Spinal cord (tissue), 3 donors: ENCODE data around the gene KDM1B.

DNA sequence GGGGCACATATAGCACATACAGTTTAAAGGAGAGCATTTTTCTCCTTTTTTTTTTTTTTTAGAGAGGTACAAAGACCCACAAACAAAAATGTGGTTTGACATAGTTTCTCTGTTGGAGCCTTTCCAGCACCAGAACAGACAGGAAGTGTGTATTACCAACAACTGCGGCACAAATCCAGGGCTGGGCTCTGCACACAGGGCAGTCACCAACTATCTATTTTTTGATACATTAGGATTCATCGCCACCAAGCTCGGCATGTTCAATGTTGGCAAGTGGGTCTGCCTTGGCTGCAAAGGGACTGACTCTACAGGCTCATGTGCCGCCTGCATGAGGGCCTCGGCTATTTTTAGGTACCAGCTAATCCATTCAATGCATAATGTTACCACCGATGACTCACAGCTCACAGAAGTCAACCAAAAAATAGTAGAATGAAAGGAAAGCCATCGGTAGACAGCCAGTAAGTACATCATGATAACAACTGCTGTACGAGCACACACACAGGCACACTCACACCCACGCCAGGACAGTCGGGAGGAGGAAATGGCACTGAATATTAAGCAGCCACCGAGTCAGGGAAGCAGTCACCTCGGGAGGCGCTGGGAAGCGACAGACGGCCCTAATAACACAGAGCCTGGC is 81.5 kb downstream of the GMPR start:
- PRO-cap: no peak
- RAMPAGE, long total RNA: no peak

GRCh38 chr6:16337075-16338076 is 99.0 kb downstream of the GMPR start:
- PRO-cap: no peak
- RAMPAGE, long total RNA: no peak

DNA sequence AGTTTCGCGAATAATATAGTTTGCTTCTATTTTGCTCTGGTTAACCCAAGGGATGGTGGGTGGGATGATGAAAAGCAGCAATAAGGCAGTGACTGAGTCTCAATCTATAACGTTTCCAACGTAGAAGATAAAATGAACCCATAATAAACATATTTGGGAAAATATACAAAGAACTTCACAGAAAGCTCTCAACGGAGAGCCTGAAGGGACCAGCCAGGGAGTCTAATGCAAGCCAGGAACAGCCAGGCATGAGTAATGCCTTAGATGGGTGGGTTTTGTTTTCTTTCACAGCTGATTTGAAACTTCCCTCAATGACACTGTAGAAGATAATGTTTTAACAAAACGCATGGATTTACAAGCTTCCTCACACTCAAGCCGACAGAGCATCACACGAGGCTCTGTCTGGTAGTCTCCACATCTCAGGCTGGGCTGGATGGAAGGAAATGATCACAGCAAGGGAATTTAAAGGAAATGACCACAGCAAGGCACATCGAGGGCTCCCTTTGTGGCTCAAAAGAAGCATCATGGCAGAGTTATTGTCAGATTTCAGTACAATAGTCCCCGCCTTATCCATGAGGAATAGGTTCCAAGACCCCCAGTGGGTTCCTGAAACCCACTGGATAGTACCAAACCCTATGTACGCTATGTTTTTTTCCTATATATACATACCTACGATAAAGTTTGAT is 113.9 kb downstream of the GMPR start:
- PRO-cap: no peak
- RAMPAGE, long total RNA: no peak

- PRO-cap: no peak
- RAMPAGE, long total RNA: no peak
These were observed 117.7 kb downstream of the GMPR start for GRCh38 chr6:16355983-16356527.

DNA sequence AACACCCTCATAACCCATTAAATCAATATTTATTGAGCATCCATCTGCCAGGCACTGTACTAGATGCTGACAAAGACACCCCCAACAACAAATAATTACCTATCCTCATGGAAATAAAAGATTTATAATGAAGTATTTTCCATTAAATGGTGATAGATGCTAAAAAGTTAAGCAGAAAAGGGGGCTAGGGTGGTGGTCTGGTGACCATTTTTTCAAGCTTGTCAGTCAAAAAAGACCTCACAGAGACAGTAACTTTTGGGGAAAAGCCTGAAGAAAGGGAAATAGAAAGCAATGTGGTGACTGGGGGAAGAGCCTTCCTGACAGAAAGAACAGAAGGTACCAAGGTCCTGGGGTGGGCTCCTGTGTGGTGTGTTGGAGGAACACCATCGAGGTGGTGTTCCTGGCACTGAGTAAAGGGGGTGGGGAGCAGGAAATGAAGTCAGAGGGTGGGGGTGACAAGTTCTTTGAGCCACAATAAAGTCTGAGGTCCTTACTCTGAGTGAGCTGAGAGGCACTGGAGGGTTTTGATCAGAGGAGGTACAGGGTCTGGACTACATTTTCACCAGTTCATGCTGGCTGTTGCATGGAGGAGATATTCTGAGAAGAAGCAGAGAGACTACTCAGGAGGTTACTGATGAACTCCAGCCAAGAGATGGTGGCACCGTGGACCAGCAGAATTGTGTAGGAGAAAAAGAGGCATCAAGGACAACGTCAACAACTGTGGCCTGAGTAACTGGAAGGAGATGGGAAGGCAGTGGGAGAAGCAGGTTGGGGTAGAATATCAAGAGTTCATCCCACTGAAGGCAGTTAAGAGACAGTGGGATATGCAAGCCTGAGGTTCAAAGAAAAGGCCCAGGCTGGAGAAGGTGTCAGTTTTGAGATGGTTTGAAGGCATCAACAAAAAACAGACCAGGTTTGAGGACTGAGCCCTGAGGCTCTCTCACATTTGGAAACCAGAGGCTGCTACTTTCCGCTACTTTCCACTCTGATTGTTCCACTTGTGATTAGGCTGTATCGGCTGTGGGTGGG is 198.2 kb downstream of the GMPR start:
- PRO-cap: no peak
- RAMPAGE, long total RNA: no peak

DNA sequence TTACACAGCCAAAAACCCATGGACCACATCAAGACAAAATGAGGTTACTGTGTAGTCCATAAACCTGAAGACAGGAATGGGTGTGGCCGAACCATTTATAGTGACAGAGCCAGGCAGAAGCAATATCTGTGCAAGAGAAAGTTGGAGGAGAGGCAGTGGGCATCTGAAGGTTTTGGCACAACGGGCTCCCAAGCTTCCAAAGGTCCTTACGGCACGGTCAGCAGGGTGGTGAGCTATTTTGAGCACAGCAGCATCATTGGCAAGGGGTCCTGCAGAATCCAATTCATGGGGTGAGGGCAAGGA is 202.4 kb downstream of the GMPR start:
- PRO-cap: no peak
- RAMPAGE, long total RNA: no peak

GRCh38 chr6:16487692-16488644 is 249.6 kb downstream of the GMPR start:
- PRO-cap: no peak
- RAMPAGE, long total RNA: no peak

DNA sequence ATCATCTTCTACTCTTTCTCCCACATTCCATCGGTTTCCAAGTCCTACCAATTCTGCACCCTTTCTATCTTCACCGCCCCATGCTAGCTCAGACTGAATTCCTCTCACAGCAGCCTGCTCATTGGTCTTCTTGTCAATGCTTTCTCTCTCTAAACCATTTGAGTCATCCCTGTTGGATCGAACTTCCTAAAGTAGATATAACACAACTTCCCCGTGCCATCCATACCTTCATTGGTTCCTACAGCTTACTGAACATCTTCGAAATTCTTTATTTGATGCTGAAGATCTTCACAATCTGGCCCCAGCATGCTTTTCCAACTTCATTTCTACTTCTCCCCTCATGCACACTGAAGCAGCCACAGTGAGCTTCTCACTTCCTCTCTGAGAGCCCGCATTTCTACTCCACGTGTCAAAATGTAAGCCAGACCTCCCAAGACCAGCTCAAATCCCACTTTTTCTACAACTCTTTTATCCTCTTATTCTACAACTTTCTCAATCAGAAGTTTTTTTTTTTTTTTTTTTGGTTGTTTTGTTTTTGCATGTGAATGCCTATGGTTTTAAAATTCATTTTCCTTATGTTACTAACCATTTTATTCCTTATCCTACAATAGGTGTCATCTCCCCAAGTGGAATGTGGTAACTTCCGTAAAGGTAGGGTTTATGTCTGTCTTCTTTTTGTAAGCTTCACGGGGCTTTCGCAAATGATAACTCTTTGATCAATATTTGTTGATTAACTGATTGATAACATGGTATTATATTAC is 254.7 kb downstream of the GMPR start:
- PRO-cap: no peak
- RAMPAGE, long total RNA: no peak

DNA sequence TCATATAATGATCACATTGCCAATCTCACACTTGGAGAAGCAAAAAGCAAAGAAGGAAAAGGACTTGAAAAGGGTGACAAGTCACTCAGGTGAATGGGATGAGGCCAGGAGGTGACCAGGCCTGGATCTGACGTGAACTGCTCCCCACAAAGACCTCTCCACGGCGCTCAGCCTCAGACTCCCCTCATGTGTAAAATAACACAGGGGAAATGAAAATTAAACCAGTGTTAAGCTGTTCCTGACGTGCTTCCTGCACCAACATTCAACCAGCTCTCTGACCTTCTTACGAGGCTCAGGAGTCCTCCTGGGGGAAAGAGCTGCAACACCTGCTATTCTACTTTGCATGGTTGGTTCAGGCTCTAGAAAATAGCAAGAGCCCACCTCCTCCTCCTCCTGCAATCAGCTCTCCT is 256.7 kb downstream of the ATXN1 start:
- PRO-cap: no peak
- RAMPAGE, long total RNA: no peak

DNA sequence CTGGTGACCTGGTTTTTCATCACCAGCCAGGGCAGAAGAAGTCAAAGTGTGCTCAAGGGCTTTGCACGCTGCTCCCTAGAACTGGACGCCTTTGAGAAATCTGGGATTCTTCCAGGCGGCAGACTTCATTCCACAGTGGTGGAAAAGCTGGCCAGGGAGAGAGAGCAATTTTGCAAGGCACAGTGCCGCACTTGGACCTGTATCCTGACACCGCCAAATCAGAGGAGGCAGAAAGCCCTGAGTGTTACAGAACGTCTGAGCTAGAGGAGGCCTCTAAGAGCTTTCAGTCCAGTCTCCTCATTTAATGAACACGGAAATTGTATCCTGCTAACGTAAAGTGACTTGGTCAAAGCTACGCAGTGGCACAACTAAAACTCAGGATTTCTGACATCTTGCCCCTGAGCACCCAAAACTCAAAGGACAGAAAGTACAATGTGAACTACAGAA is 219.7 kb downstream of the ATXN1 start:
- PRO-cap: no peak
- RAMPAGE, long total RNA: no peak

GRCh38 chr6:17281794-17282851 is 962 bp downstream of the RBM24 start:
- PRO-cap: no peak
- RAMPAGE, long total RNA: no peak

GRCh38 chr6:17405362-17405755 is 12.0 kb downstream of the CAP2 start:
- PRO-cap: no peak
- RAMPAGE, long total RNA: no peak

GRCh38 chr6:17601297-17601382 is 1.0 kb downstream of the FAM8A1 start:
- PRO-cap: no peak
- RAMPAGE, long total RNA: no peak

GRCh38 chr6:17628604-17629636 is 28.8 kb downstream of the FAM8A1 start:
- PRO-cap: no peak
- RAMPAGE, long total RNA: no peak

GRCh38 chr6:17674619-17676026 is 31.6 kb downstream of the NUP153 start:
- PRO-cap: no peak
- RAMPAGE, long total RNA: no peak

- PRO-cap: no peak
- RAMPAGE, long total RNA: no peak
These were observed 130.1 kb upstream of the NUP153 start for GRCh38 chr6:17836741-17837303.

DNA sequence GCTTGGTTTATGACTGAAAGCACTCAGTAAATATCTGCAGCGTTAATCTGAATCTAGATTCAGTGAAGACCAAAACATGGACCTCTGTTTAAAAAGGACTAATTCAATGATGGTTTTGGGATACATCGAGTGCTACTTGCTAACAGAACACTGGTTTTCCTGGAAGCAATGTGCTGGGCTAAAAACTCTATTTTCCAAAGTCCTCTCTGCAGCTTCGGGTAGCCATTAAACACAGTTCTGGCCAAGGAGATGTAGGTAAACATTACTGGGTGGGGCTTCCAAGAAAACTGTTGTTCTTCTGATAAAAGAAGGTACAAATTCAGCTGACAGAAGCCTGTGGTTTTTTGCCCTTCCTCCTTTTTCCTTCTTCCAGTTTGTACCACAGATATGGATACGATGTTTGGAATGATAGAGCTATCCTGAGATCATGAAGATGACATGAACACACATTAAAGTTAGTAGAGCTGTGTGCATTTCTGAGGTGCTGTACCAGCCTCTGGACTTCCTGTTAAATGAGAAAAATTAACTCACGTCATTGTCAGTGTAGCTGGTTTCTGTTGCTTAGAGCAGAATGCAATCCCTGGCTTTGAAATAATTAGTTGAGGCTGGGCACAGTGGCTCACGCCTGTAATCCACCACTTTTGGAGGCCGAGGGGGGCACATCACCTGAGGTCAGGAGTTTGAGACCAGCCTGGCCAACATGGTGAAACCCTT is 136.6 kb upstream of the NUP153 start:
- PRO-cap: no peak
- RAMPAGE, long total RNA: no peak

- PRO-cap: unidirectional peak, plus-strand start at chr6:18155422
- RAMPAGE, long total RNA: no peak
These were observed at the start of gene KDM1B for GRCh38 chr6:18155232-18155762. KDM1B (plus strand) TSS chr6:18155422.

DNA sequence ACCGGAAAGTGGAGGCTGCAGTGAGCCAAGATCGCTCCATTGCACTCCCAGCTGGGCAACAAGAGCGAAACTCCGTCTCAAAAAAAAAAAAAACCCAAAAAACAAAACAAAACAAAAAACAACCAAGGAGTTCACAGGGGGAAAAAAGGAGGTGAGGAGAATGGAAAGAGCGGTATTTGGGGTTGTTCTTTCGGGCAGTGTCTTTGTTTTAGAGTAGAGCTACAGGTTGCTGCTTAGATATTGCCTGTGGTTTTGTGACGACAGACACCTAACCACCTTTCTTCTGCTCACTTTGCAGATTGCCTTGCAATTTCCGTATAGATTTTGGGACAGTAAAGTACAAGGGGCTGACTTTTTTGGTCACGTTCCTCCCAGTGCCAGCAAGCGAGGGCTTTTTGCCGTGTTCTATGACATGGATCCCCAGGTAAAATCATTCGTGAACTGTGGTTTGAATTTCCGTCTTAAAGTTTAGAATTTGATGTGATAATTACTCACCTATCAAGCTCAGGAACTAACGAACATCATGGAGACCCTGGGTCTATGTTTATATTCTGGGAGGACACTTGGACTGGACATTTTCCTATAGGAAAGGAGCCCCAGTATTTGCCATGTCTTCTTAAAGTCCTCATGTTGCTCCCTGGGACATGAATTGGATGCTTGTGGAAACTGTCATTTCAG is 50.8 kb downstream of the DEK start:
- PRO-cap: no peak
- RAMPAGE, long total RNA: no peak

GRCh38 chr6:18359421-18359861 is 27.7 kb upstream of the RNF144B start:
- PRO-cap: no peak
- RAMPAGE, long total RNA: no peak